Hair follicle dermal papilla cell (primary cell): ENCODE results near the genes MAPRE3, CGREF1, PRR30, DNAJC5G and CCDC121.

GRCh38 chr2:26782428-26783739 lies 3.0 kb upstream of the CENPA start:
- CAGE, long polyA plus RNA = no peak

DNA sequence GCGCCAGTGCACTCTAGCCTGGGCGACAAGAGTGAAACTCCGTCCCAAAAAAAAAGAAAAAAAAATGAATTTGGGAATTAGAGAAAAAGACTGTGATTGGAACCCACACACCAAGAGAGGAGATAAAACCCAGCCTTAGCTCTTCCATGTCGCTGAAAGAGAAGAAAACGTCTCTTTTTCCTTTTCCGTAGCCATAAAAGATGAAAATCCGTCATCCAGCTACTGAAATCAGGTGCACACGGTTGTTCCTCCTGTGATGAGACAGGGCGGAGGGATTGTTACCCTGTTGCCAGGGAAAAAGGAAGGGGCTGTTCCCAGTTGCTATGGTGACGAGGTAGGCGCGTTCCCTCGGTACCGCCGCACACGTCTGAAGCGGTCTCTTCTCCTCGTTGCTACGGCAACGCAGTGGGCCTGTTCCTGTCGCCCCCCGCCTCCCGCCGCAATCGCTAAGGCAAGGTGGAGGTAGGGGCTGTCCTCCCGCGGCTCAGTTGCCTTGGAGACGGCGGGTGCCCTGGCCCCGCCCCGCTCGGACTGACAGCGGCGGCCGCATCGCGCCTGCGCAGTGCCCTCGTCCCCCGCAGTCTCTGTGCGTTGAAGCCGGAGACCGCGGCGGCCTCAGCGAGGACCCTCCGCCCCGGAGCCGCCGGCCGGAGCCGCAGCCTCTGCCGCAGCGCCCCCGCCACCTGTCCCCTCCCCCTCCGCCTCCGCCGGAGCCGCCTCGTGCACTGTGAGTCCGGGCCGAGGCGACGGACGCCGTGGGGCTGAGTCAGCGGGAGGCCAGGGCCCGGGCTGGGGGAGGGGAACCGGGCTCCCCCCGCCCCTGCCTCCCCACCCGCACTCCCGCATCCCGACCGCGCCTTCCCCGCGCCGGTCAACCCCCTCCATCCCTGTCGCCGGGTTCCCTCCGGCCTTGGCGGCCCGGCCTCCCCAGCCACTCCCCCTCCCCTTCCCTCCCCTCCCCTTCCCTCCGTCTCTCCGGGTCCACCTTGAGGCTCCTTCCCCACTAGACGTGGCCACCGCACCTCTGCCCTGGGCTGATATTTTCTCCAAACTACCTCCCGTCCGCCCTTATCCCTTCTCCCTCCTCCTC lies at the start of gene MAPRE3:
TSS of gene MAPRE3 (plus strand) at position 562 of the 1,090 bp plus-strand sequence.
- CAGE, long polyA plus RNA = no peak

DNA sequence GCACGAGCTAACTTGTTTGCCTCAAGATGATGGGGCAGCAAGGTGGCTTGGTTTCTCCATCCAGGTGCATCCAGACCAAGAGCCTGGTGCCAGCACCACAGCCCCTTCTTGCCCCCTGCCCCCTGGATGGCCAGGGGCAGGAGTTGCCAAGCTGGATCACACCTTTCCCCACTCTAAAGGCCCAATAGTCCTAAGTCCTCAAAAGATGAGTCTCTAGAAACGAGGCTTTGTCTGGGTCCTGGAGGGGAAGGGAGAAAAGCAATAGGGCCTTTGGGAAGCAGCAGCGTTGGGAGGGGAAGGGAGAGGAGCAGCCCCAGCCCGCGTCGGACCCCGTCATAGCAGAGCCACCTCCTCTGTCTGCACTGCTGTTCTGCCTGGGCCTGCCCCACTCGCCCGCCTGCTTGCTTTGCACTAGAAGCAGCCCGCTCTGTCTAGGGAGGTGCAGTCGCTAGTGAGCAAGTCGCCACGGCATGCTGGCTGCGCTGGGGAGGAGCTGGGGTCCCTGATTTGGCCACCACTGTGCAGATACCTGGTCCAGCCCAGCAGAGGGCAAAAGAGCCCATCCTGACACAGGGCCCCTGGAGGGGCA lies 8.1 kb upstream of the TMEM214 start:
- CAGE, long polyA plus RNA = no peak

DNA sequence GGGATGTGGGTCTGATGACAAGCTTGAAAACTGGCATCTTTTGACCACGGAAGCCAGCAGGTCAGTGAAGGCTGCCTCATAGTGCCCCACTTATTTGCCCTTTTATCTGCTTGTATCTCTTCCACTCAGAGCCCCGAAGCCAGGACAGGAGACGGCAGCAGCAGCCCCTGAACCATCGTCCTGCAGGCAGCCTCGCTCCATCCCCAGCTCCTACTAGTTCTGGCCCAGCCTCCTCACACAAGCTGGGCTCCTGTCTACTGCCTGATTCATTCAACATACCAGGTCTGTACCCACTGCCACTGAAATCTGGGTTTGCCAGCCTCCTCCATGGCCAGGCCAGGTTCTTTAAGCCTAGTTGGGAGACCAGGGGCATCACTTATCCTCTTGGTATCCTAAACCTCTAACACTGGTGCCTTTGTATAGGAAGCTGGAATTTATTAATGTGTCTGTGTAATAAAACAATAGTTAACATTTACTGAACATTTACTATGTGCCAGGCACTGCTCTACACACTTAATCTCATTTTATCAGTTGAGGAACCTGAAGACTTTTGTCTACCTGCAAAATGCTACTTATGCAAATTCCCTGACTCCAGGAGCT lies 4.0 kb downstream of the OST4 start:
- CAGE, long polyA plus RNA = no peak

DNA sequence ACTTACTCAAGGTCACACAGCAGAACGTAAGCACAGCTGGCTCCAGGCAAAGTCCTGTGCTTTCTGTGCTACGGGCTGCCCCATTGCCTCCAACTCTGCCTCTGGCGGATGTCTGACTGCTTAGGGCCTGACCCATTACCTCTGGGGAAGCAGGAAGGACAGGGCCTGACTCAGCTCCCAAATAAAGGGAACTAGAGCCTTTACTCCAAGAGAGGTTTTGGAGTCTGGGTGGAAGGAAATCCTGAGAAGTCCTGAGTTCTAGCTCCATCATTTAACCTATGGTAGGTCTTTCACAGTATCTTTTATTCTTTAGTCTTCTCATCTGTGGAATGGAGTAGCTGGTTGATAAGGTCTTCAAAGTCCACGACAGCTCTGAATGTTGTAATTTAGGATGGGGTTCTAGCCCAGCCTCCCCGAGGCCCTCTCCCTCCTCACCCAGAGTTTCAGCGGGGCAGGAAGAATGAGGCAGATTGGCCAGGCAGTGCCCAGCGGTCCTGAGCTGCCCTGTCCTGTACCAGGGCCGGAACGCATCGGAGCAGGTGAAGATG lies 10.5 kb downstream of the KHK start:
- CAGE, long polyA plus RNA = no peak

- CAGE, long polyA plus RNA = no peak
These were observed at the start of gene CGREF1 for GRCh38 chr2:27118561-27119507. Gene CGREF1, minus strand, starts transcription at chr2:27119128.

- CAGE, long polyA plus RNA = no peak
These were observed at the start of gene PRR30 for GRCh38 chr2:27139273-27139804. Gene PRR30, minus strand, starts transcription at chr2:27139410.

GRCh38 chr2:27270879-27271115 lies 4.4 kb upstream of the DNAJC5G start:
- CAGE, long polyA plus RNA = no peak

GRCh38 chr2:27274920-27275595 lies at the start of gene DNAJC5G:
Gene DNAJC5G, plus strand, starts transcription at chr2:27275433.
- CAGE, long polyA plus RNA = no peak

- CAGE, long polyA plus RNA = no peak
These were observed 12.5 kb upstream of the MPV17 start for GRCh38 chr2:27335328-27335860.

DNA sequence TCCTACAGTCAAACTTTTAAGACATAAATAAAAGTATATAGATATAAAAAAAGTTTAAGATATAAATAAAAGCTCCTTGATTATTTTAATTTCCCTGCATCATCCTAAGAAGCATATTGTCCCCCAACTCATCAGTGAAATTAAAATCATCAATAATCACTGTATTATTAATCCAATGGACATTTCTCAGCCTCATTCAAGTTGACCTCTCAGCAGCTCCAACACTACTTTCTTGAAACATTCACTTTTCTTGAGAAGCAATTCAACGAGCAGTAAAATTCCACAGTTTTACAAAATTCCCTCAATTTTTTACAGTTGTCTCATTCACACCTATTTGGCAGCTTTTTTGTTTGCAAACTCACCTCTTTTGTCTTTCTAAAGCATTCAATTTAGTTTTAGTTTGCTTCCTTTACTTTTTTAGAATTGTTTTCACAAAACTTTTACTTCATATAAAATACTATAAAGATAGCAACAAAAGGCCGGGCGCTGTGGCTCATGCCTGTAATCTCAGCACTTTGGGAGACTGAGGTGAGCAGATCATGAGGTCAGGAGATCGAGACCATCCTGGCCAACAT lies 3.8 kb downstream of the GTF3C2 start:
- CAGE, long polyA plus RNA = no peak

GRCh38 chr2:27383860-27384334 lies 3.4 kb upstream of the ZNF513 start:
- CAGE, long polyA plus RNA = no peak

- CAGE, long polyA plus RNA = no peak
These were observed 5.5 kb upstream of the ZNF513 start for GRCh38 chr2:27385943-27386451.

DNA sequence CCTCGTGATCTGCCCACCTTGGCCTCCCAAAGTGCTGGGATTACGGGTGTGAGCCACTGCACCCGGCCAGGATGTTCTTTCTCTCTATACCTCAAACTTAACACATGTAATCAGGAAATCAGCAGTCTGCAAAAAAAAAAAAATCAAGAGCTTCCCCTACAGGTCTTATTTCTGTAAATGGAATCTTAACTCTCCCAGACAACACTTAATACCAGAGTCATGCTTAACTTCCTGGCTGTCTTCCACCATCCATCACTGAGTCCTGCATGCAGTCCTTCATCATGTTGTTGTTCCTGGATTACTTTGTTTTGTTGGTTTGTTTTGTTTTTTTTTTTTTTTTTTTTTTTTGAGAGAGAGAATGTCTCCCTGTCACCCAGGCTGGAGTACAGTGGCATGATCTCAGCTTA lies 11.4 kb upstream of the ZNF513 start:
- CAGE, long polyA plus RNA = no peak

DNA sequence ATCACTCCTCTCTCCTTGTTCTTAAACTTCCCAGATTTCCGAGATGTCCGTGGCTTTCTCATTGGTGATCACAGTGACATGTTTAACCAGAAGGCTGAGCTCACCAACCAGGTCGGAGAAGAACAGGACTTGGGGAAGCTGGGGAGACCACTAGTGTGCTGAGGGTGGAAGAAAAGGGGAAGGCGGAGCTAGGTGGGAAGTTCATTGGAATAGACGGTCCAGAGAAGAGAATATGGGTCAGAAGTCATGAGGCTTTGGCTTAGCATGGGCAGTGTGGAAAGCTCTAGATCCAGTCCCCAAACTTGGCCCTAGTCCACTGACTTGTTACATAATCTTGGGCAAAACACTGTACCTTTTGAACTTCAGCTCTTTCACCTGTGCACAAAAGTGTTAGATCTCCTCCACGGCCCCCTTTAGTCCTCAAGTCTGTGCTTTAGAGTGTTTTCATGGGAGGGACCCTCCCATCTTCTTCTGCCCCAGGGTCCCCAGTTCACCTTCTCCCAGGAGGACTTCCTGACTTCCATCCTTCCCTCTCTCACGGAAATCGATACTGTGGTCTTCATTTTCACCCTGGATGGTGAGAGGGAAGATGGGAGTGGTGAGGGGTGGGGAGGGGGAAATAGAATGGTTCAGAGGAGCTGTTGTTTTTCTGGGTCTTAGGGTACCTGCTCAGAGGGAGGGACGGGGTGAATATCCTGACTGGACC lies 10.7 kb downstream of the GCKR start:
- CAGE, long polyA plus RNA = no peak

DNA sequence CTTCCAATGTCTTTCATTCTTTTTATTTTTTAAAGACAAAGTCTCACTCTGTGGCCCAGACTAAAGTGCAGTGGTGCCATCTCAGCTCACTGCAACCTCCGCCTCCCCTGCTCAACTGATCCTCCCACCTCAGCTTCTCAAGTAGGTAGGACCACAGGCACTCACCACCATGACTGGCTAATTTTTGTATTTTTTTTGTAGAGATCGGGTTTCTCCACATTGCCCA lies 12.6 kb downstream of the GCKR start:
- CAGE, long polyA plus RNA = no peak

- CAGE, long polyA plus RNA = no peak
These were observed at the start of gene CCDC121 for GRCh38 chr2:27628328-27629148. Gene CCDC121, minus strand, starts transcription at chr2:27629012.

- CAGE, long polyA plus RNA = no peak
These were observed 1.3 kb downstream of the SLC4A1AP start for GRCh38 chr2:27665004-27665391.

- CAGE, long polyA plus RNA = no peak
These were observed 2.4 kb downstream of the RBKS start for GRCh38 chr2:27887844-27888180.

GRCh38 chr2:27891438-27892218 lies 1.1 kb downstream of the BABAM2 start:
- CAGE, long polyA plus RNA = no peak